Hair follicle dermal papilla cell (primary cell): ENCODE data around the gene MRPS5.

DNA sequence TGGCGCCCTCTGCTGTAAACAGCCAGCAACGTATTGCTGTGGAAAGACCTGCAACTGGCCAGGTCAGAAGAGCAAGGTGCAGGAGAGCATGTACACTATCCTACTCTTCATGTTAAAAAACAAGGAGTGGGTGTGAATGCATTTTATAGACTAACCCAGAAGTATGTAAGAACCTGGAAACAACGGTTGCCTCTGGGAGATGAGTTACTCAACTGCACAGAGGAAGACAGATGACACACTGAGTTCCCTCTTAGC, 6.2 kb downstream of the MRPS5 start:
- CAGE, long polyA plus RNA = no peak

- CAGE, long polyA plus RNA = no peak
These were observed at the start of gene MRPS5 for GRCh38 chr2:95120952-95122354. Gene MRPS5 (minus strand): TSS chr2:95121808.

DNA sequence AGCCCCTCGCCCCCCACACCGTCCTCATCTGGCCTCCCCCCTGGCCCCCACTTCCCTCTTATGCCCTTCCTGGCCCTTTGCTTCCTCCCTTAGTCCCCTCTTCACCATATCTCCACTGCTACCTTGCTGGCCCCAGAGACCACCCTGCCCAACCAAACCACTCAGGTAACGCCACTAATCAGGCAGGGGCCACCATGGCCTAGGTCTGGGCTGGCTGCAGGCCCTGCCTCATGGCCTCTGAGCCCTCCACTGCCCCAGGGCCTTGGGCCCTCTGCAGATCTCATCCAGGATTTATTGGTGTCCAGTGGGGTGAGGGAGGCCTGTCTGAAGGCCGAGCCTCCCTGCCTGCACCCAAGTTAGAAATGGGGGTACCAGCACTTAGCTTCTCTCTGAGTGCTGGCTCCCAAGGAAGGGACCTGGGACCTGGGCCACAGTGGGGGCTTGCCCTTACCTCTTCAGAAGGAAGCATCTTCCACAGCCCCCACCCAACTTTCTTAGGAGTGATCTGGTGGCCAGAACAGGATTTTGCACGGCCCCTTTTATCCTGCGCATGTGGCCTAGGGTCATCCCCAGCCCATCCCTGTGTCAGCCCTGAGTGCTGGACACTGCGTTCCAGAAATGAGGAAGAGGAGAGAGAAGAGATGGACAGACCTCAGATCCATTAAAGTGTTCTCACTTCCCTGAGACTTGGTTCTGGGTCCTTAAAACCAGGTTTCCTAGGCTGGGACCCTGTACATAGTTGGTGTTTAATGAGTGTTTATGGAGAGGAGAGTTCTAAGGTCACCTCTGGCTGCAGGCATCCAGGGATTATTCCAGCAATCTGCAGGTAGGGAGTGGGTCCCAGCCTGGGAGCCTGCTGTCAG, 7.3 kb upstream of the KCNIP3 start:
- CAGE, long polyA plus RNA = no peak

DNA sequence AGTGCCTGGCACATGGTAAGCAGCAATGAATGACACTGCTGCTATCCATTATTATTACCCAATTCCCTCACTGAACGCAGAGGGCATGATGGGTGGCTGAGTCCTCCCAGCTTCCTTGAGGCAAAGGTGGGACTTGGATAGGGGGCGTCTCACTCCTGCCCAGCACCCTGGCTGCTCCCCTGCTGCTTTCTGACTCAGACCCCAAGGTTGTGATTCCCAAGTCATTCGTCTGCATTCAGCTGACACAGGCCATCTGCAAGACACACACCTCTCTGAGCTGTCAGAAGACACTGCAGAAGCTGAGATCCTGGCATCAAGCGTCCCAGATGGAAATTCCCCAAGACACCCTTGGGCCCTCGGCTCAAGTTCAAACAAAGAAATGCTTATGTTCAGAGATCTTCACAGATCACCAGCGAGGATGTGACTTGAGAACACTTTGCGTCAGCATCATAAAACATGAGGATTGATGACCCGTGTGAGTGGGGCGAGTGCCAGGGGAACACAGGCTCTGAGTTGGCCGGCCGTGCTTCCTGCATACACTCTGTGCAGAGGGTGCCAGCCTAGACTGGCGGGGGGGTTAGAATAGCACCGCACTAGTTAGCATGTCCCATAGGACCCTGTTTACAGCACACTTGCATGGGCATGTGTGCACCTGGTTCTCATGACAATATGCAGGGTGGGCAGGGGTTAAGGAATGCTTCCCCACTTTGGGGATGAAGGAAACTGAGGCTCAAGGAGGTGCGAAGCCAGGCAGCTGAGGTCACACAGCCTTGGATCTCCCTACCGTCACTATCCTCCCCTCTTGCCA, 36.7 kb downstream of the KCNIP3 start:
- CAGE, long polyA plus RNA = no peak

GRCh38 chr2:95347089-95347574, 50.0 kb downstream of the KCNIP3 start:
- CAGE, long polyA plus RNA = no peak

DNA sequence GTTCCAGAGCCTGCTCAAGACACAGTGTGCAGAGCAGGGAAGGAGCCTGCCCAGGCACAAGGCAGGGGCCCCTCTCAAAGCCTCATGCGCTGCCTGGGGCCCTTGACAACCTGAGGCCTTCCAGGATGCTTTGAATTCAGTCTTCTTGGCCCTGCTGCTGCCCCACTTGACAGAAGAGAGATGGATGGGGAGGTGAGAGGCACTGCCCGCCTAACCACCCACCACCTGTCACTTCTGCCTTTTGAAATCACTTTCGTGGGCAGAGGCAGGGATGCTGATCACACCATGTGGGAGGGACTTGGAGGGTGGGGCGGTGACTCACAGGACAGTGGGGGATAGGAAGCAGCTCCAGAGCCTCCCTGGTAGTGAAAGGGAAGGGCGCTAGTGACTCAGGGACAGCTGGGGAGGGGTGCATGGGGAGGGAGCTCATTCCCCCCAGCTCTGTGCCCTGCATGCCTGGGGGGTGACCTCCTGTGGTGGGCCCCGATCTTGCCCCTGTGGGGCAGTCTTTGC, 28.3 kb upstream of the GPAT2 start:
- CAGE, long polyA plus RNA = no peak

DNA sequence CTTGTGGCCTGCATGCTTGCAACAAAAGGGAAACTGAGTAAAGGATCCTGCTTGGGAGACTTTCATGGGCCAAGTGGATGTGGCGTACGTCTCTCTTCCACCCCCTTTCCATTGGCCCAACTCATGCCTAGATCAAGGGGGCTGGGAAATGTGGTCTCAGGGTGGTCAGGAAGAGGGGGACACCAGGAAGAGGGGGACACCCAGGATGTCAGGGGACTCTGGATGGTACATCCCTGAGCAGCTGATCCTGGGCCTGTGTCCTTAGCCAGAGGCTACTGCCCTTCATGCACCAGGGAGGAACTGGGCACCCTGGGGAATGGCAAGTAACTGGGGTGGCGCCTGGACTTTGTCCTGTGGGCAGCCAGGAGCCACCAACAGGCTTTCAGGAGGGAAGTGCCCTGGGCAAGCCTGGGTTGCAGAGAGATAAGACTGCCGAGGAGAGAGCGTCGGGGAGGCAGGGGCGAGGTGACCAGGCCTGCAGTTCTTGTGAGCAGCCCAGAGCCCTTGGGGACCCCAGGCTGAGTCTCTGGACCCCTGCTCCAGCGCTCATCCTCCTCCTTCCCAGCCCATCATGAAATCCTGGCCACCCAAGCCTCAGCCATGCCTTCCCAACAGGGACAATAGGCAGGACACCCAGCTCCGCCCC, 25.4 kb downstream of the ADRA2B start:
- CAGE, long polyA plus RNA = no peak

DNA sequence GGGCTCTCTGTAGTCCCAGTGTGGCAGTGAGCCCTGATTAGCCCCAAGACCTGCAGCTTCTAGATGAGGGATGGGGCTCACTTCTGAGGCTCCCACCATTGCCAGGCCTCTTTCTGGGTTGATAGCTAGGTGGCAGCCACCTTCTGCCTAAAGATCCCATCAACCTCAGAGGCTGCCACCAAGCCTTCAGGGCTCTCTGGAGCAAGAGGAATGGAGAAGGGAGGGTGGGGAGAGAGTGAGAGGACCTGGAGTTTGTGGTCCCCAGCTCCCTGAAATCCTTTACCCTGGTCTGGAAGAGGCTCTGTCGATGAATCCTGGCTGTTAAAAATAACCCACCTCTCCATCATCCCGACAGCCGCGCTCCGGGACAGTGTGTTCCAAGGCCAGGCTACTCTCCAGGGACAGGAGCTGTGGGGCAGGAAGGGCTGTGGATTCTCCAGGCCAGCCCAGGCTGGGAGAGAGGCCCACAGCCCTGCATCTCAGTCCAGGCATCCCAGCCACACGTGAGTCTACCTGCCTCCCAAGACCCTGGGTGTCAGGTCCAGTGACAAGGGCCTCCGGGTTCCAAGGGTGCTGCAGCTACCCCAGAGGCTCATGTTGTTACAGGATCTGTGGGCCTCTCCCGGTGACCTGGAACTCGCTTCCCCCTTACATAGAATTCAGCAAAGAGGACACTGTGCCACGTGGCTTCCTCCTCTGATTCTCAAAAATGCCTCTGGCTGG, 17.5 kb downstream of the ADRA2B start:
- CAGE, long polyA plus RNA = no peak

DNA sequence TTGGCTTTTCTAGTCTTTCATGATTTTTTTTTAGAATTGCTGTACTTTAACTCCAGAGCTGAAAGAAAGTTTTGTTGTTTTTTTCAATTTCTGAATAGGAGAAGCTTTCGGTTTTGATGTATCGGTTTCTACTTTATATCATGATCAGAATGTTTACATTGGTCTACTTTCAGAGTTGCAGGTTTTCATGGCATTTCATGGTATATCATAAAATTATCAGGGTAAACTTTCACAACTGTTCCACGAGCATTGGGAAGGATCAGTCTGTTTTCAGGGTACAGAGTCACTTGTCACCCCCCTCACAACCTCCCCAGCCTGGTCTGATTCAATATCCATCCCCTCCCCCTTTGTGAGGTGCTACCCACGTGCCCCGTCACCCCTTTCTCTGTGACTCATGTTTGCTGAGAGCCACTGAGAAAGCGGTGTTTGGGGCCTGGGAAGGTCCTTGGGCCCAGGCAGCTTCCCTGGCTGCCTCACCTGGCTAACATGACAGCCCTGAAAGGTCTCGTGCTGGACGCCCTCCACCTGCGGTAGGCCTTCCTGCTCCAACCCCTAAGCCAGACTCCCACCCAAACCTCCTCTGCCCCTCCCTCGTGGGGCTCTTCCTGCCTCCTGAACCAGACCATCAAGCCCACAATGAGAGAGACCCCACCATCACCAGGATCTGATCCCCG, 6.9 kb downstream of the ASTL start:
- CAGE, long polyA plus RNA = no peak

DNA sequence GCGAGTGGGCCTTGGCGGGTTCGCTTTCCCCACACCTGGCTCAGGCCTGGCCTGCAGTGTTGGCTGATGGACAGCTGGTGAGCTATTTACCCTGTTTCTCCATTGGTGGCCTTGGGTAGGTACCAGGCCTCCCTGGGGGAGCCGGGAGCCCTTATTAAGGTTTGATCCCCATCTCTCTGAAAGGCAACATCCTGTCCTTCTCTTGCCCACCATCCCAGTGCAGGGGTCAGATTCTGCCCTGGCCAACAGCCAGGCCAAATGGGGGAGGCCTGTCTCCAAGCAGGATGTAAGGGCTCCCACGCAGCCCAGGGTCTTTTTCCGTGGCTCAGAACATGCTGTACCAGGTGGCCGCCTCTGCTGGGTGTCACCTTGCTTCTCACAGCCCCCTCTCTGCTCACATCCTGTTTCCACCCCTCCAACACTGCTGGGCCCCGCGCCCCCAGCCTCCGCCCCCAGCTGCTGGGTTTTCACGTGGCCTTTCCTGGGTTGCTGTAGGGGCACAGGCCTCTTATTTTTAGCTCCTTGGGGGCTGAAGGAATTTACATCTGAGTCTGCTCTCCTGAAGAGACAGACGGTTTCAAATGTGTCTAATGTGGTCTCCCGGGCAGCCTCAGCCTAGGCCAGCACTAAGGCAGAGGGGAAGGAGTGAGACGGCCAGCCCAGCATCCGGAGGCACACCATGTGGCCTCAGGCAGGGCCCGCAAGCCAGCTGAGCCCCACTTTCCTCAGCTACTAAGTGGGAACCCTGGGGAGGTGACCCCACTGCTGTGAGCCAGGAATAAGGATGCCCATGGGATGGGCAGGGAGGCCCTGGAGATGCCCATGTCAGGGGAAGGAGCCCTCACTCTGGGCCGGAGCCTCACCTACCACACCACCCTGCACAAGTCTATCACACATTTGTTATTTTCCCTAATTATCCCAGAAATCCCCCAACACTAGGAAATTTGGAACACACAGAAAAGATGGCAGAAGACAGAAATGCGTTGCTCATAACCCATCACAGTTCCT, 18.6 kb upstream of the DUSP2 start:
- CAGE, long polyA plus RNA = no peak

DNA sequence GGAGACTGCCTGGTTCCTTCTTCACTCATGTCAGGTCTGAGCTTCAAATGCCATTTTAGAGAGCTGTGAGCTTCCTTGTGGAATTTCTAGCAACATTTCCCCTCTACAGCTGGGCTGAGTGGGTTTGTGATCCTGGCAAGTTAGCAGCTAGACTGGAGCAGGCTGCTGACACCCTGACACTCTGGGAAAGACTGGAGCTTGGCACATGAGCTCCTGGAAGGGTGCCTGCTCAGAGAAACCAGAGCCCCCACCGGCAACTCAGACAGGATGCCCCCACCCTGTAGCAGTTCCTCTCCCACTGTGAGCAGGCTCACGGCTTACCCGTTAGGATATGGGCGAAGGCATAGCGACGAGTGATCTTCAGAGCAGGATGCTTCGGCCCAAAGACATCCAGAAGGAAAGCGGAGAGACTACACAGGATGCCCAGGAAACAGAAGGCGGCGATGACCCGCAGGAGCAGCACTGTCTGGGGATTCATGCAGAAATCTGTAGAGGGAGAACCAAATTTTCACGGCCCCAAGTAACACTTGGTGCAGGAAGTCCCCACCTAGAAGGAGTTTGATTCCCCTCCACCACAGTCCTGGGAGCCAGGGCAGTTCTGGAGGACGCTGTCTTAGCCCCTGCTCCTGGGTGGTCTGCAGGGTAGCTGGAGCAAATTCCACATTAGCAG, 11.2 kb downstream of the TMEM127 start:
- CAGE, long polyA plus RNA = no peak

DNA sequence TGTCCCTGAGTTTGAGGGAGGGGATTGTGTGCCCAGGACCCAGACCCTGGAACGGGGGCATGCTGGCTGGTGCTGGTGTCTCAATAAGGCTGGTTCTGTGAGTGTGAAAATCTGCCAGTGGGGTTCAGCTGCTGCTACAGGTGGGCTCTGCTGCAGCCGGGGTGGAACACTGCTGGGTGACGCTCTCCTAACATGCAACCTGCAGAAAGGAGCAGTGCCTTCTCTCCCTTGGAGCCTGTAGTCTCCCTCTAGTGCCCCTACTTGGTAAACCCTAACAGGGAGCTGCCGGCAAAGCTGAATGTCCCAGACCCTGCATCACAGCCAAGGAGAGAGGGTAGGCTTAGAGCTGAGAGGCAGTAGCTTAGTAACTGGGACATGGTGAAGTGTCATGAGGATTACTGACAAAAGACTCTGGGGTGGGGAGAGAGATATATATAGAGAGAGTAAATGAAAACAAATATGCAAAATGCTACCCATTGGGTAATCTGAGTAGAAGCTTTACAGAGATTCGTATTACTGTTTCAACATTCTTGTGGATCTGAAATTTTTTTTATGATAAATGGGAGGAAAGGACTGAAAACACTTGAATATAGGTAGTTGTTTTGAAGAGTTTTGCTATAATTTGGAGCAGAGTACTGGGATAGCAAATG, 9.9 kb downstream of the NCAPH start:
- CAGE, long polyA plus RNA = no peak

GRCh38 chr2:96470357-96471083, 34.6 kb downstream of the NEURL3 start:
- CAGE, long polyA plus RNA = no peak

DNA sequence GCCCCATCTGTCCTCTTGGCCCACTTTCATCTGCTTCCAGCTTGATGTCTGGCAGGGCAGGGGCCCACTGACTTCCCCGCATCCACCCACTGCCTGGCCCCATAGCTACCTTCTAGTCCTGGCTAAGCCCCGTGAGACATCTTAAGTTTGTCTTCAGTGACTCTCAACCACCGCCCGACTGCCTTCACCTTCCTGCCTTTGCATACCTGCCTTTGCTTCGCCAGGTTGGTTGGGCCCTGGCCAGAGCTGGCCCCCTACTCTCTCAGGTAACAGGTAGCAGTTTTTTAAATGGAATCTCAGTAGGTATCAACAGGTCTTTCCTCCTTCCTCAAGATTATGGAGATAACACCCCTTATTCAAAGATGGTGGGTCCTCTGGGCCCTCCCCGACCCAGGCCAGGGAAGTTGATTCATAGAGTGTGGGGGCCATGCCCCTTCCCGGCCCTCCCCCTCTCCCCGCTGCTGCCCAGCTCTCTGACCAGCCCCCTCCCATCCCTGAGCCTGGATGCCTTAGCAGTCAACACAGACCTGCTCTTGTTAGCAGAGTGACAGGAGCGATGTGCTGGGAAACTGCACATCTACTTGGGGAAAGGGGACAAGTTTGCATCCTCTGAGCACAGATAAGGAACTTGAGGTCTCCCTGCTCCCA, 2.9 kb downstream of the ARID5A start:
- CAGE, long polyA plus RNA = no peak

- CAGE, long polyA plus RNA = no peak
These were observed 16.4 kb downstream of the ARID5A start for GRCh38 chr2:96552836-96553418.

GRCh38 chr2:96601678-96602229, 36.4 kb downstream of the KANSL3 start:
- CAGE, long polyA plus RNA = no peak

- CAGE, long polyA plus RNA = no peak
These were observed 7.4 kb upstream of the LMAN2L start for GRCh38 chr2:96747331-96747668.

- CAGE, long polyA plus RNA = no peak
These were observed 598 bp downstream of the CNNM4 start for GRCh38 chr2:96761344-96761655.

- CAGE, long polyA plus RNA = no peak
These were observed 9.4 kb upstream of the CNNM3 start for GRCh38 chr2:96806368-96807453.

DNA sequence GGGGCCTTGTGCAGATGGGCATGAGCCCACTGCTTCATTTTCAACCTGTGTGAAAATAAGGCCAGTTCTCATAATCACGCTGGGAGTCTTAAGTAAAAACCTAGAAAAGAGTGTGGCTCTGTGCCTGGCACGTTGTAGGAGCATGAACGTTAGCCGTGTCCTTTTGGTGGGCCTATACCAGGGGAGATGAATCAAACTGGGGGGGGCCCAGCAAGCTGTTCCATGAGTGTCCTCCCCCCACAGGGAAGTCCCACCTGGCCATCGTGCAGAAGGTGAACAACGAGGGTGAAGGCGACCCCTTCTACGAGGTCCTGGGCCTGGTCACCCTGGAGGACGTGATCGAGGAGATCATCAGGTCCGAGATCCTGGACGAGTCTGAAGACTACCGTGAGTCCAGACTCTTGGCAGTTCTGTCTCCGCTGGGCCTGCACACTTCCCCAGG, 8.8 kb downstream of the CNNM3 start:
- CAGE, long polyA plus RNA = no peak